Anterior vena cava (tissue), 1 donor: ENCODE measurements around a stretch of chr6.

DNA sequence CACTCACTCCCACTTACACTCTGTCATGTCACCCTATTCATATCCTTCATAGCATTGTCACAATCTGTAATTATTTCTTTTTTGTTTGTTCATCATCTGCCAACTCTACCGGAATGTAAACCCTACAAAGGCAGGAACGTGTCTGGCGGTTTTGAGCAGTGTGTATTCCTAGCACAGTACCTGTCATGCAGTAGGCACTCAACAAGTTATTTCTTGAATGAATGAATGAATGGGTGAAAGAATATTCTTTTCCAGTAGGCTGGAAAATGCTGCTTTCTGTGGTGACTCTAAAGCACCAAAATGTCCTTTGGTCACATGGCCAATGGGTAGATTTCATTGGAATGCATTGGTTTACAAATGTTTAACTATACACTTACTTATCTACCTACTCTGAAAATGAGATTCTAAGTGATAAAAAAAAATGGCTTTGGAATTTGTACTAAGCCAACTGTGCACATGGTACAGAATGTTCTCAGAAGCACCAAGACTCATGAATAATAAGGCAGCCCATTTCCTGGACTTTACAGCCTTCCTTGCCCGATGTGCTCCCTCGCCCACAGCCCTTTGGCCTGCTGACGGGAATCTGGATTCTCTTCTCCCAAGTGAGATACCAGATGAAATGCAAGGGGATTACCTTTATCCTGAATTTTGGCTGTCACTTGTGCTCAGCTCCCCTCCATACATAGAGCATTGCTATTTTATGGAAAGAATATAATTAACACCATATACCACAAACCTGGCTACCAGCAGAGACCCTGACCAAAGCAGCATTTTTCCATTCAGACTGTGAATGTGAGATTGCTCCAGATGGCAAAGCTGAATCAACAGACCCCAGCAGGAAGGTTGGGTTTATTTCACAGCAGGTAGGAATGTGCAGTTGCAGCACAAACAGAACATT is 273.3 kb downstream of the ALDH8A1 start:
- PRO-cap = no peak

GRCh38 chr6:135015145-135015557 is 39.5 kb downstream of the HBS1L start:
- PRO-cap = no peak

DNA sequence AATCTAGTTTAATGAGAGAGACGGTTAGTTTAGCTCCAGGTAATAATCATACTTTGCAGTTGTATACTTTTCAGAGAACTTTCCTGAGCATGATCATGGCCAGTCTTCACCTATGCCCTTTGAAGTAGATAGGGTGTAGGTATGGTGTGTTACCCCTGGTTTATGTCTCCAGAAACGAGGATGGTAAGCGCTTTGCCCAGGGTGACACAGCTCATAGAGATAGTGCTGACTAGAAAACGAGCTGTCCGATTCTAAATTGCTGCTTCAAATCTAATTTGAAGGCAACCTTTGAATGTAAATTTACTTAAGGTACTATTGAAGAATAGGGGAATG is 11.4 kb downstream of the MYB start:
- PRO-cap = no peak

- PRO-cap = no peak
Observed at GRCh38 chr6:135195465-135196084, 14.5 kb downstream of the MYB start.

- PRO-cap = no peak
Observed at GRCh38 chr6:135218250-135219216, 37.4 kb downstream of the MYB start.

DNA sequence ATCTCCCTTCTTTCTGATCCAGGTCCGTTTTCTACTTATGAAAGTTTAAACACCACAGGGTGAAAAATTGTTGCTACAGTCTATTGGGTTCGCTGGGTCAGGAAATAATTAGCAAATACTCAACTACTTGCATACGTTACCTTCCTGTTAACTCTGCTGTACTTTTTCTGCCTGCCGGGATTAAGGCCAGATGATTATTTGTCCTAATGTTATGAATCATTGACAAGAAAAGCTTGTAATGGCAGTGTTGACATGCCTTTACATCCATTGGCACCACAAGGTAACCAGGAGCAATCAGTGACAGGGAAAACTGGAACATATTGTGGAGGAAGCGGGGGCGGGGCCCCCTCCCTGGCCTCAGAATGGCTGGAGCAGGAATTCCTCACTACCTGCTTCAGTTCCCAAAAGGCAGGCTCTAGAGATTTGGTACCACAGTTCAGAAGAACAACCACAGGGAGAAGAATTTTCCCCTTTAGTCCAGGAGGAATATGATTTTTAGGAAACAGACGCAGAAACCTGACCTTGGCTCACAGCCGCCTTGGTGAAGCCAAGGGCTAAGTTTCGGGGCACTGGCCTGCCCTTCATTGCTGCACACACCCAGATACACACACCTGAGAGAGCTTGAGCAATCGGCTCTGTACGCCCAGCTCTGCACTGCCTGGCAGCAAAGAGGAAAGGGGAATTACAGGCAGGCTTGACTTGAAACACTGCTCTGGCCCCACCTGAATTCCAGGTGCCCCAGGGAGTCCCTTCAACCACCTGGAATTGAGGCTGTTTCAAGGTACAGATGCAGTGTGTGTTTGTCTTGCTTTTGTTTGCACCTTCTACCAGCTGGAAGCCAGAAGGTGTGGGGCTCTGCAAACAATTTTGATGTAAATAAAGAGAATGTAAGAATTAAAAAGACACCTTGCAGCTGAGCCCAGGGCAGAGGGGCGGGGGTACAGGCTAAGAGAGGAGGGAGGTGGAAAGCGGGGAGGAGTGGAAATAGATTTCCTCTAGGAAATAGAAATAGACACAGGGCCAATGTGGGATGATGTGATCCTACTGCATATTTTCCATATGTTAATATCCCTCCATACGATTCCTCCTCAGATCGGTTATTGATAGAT is 89.8 kb downstream of the MYB start:
- PRO-cap = no peak

DNA sequence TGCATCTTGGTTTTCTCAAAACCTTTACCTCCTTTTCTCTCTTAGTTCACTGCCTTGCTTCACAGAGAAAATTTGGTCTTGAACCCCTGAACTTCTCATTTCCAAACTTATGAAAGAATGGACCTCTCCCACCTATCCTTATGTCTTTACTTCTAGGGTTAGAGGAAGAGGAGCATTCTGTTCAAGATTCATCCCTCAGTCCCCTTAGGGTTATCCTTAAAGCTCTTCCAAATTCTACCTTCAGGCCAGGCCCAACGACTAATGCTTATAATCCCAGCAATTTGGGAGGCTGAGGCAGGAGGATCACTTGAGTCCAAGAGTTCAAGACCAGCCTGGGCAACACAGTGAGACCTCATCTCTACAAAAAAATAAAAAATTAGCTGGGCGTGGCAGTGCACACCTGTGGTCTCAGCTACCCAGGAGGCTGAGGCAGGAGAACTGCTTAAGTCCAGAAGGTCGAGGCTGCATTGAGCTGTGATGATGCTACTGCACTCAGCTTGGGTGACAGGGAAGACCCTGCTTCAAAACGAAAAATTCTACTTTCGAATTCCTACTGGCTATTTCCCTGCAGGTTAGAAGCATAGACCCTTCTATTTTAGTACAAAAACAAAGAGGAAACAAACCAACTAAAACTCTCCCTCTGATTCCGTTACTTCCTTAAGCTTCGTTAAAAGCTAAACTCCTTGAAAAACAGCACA is 98.7 kb downstream of the AHI1 start:
- PRO-cap = no peak

DNA sequence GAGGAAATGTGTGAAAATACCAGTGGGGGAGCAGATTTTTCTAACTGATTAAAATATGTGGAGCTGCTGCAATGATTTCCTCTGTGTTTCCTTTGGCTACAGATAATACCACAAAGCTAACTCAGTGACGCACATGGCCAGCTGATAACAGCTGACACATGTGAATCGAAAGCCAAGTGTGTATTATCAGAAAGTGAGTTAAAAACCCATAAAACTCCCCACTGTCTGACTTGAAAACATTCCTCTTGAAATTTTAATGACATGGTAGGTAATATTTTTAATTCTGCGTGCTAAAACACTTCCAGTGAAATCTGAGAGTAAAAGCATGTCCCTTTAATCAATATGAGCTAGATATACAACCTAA is 70.9 kb upstream of the AHI1 start:
- PRO-cap = no peak

DNA sequence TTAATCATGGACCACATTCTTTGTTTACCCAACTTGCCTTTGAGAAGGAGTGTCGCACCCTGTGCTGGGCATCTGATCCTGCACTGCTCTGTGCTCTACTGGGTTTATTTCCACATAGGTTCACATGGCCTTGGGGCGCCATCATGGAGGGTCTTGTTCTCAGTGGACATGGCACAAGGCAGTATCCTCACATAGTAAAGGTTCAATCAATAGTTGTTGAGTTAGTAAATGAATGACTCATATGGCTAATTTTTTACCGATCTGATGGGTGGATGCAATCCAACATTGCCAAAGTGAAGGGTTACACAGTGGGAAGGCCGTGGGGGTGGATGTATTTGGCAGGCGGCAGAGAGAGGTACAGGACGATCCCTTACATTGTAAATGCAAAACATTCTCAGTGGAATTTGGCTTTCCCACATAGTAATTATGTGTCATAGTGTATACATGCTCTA is 21.1 kb upstream of the PDE7B start:
- PRO-cap = no peak

- PRO-cap = no peak
Observed at GRCh38 chr6:135877313-135878068, 26.0 kb downstream of the PDE7B start.

GRCh38 chr6:136095996-136096524 is 154.1 kb downstream of the MTFR2 start:
- PRO-cap = no peak

GRCh38 chr6:136180963-136181665 is 69.0 kb downstream of the MTFR2 start:
- PRO-cap = no peak

GRCh38 chr6:136226780-136227467 is 23.2 kb downstream of the MTFR2 start:
- PRO-cap = no peak

- PRO-cap = no peak
Observed at GRCh38 chr6:136268787-136270048, 19.1 kb upstream of the MTFR2 start.

- PRO-cap = no peak
Observed at GRCh38 chr6:136288192-136288616, 1.4 kb downstream of the BCLAF1 start.

DNA sequence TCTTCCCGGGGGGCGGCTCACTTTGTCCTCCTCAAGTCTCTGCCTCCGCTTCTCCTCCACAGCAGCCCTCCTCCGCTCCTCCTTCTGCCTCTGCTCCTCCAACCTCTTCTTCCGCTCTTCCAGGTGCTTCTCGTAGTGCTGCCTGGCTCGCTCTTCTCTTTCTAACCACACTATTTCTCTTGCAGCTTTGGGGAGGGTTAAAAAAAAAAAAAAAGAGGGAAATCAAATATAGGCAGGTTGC is 99.6 kb upstream of the BCLAF1 start:
- PRO-cap = unidirectional peak, minus-strand start at position 160 of the sequence

DNA sequence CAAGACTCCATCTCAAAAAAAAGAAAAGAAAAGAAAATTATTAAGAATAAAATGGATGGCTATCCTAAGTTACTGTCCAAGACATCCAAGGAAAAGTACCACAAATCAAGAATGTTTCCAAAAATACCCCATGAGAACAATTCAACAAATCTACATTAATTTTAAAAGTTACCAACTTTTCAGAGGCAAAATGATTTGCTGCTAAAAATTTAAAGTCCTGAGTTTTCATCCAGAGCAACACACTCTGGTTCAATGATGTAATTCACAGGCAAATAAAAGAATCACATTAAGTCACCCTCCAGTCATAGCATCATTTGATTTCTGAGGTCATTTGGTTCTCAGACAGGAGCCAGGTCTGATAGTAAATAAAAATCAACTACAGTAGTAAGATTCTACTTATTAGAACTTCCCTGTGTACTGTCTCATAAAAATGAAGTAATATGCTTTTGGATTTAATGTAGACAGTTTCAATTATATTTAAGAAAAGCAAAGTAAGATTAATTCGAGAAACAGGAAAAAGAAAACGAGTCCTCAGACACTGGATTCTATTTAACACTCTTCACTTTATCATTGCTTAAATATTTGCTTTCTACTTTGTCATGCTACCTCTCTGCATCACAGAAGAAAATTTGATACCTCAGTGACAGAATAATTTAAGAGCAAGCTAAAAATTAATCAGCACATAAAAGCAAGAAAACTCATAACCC is 25.8 kb downstream of the MAP7 start:
- PRO-cap = no peak

- PRO-cap = no peak
Observed at GRCh38 chr6:136551119-136551601, 938 bp upstream of the MAP7 start.

DNA sequence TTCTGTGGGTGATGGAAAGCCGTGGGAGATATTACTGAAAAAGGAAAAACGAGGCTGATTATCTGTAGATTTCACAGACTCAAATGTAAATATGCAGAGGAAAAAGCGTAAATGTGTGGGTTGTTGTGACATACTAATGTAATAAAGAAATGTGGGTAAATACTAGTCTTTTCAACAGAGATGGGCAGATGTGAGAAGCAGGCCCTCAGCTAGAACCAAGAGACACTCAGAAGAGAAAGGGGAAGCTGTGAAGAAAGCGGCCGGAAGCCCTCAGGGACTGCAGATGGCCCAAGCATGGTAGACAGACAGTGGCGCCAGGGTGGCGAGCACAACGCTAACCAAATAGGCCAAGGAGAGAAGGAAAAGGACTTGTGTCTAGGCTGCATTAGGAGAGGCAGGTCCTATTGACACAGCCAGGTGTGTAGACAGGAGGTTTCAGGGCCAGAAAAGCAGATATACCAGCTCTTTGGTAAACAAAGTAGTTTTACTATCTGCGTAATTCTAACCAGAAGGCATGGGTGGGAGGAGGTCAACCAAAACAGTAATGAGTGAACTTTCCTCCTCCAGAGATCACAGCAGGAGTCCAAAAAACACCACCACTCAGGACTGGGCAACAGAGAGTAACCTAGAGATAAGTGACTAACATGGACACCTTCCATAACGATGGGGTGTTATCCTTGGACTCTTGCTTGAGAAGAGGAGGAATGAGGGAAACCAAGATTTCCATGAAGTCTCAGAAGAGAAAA is 15.8 kb upstream of the MAP7 start:
- PRO-cap = no peak

DNA sequence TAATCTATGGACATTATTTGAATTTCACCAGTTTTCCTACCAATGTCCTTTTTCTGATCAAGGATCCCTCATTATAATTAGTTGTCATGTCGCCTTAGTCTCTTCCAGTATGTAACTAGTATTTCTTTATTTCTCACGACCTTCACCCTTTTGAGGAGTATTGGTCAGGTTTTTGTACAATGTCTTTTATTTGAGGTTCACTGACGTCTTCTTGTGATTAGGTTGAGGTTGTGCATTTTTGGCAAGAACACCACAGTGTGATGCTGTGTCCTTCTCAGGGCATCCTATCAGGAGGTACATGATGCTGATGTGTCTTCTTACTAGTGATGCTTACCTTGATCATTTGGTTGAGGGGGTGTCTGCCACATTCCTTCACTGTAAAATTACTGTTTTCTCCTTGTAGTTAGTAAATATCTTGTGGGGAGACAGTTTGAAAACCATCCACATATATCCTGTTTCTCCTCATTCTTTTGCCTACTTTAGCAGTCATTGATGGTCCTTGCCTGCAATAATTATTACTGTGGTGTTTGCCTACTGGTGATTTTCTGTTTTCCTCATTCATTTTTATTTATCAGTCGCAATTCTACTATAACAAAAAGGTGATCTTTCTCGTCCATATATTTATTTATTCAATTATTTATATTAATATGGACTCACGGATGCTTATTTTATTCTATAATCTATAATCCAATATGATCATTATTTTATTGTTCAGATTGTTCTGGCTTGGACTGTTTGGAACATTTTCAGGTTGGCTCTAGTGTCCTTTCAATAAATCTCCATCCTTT is 25.5 kb upstream of the MAP7 start:
- PRO-cap = no peak